Right atrium auricular region (tissue), 2 donors: ENCODE data around the gene CBLL1.

DNA sequence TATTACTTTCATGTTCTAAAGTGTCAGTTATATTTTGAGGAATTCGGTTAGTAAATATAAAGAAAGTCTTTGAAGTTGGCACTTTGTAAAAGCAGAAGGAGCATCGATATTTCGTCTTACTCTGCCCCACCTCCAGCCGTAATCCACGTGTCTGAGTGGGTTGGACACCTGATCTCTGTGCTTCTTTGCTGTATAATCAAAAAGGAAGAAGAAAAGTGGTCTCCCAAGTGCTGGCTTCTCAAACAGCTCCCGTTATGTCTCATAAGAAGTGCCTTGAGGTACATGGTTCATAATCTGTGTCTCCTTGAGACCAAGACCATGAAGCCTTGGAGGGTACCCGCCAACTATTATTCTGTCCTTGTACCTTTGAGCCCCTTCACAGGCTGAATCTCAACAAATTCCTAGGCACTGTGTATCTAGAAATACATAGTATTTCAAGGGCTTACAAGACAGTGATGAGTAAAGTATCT lies 19.8 kb downstream of the PRKAR2B start:
- PRO-cap: no peak
- RAMPAGE, long total RNA, 2 experiments: no peak in any of the 2 experiments

- PRO-cap: unidirectional peak, plus-strand start at chr7:107168120; bidirectional peak, plus-strand start at chr7:107168450, minus-strand start at chr7:107168359; bidirectional peak, plus-strand start at chr7:107169003, minus-strand start at chr7:107168712
- RAMPAGE, long total RNA, 2 experiments: no peak in any of the 2 experiments
Observed at GRCh38 chr7:107167984-107168856, 583 bp upstream of the HBP1 start.

- PRO-cap: no peak
- RAMPAGE, long total RNA, 2 experiments: no peak in any of the 2 experiments
Observed at GRCh38 chr7:107172107-107172885, 3.5 kb downstream of the HBP1 start.

DNA sequence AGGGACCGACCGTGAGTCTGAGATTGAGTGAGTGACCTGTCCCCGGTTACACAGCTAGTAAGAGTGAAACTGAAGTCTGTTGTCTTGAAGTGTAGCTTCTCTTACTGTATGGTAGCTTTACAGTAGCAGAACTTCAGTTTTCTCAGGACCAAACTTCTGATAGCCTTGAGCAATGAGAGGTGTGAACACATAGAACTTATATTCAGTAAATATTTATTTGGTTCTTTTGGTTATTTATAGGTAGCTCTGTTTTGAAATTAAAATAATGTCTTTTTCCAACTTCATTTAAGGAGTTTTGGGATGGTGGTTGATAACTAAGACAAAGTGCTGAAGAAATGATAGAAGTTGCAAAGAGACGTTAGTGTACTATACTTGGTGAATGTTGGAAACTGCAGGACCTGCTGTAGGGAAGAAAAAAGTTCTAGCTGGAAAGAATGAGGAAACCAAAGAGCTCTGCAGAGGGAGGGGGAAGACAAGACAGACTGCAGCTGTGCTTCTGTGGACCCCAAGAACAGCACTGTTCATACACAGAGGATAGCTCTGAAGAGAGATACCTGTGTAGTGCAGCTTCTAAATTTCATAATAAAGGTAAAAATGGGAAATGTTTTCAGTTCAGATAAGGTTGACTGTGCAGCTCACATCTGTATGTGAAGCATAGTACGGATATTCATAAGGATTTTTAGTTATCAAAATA lies 5.5 kb downstream of the HBP1 start:
- PRO-cap: no peak
- RAMPAGE, long total RNA, 2 experiments: no peak in any of the 2 experiments

DNA sequence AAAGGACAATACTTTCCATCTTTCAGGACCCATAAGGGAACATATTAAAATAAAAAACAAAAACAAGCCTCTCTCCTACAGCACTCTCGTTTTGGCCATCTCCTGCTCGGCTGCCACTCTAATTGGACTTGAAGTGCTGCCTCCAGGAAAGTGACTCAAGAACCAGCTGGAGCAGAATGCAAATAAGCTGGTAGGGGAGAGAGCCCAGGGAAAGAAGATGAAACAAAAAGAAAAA lies 65.6 kb downstream of the HBP1 start:
- PRO-cap: no peak
- RAMPAGE, long total RNA, 2 experiments: no peak in any of the 2 experiments

GRCh38 chr7:107286860-107287527 lies 118.2 kb downstream of the HBP1 start:
- PRO-cap: no peak
- RAMPAGE, long total RNA, 2 experiments: no peak in any of the 2 experiments

- PRO-cap: unidirectional peak, minus-strand start at chr7:107476140
- RAMPAGE, long total RNA, 2 experiments: no peak in any of the 2 experiments
Observed at GRCh38 chr7:107475894-107476196, 6.0 kb downstream of the GPR22 start.

- PRO-cap: no peak
- RAMPAGE, long total RNA, 2 experiments: no peak in any of the 2 experiments
Observed at GRCh38 chr7:107557896-107558154, 5.9 kb downstream of the COG5 start.

GRCh38 chr7:107608860-107609444 lies 28.9 kb downstream of the BCAP29 start:
- PRO-cap: no peak
- RAMPAGE, long total RNA, 2 experiments: no peak in any of the 2 experiments

GRCh38 chr7:107633343-107634194 lies 27.1 kb upstream of the SLC26A4 start:
- PRO-cap: no peak
- RAMPAGE, long total RNA, 2 experiments: no peak in any of the 2 experiments

GRCh38 chr7:107640769-107641322 lies 19.8 kb upstream of the SLC26A4 start:
- PRO-cap: unidirectional peak, plus-strand start at chr7:107641037
- RAMPAGE, long total RNA, 2 experiments: no peak in any of the 2 experiments

DNA sequence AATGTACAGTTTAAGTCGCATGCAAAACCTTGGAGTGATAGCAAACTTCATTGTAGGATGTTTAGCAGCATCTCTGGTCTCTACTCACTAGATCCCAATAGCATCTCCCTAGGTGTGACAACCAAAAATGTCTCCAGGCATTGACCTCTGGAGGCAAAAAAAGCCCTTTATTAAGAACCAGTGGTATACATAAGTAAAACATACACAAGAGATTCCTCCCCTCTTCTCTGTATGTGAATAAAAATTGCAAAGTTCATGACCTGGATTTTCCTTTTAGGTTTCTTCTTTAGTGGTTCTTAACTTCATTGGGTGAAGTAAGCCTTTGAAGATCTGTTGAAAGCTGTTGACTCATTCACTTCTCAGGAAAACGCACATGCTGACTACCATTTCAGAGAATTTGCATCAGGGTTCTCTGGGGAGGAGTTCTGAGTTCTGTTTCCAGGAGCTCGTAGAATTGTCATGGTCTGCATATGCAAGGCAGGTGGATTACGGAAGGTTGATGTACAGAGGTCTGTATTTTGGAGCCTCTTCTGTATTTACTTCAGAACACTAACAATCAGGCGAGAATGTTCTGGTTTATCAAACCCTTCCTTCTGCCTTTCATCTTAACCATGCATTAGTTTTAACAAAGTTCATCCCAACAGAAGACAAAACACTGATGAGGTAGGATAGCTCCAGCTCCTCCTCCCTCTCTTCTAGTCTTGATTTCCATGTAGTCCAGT lies 993 bp upstream of the SLC26A4 start:
- PRO-cap: no peak
- RAMPAGE, long total RNA, 2 experiments: no peak in any of the 2 experiments

- PRO-cap: bidirectional peak, plus-strand start at chr7:107743784, minus-strand start at chr7:107743606; bidirectional peak, plus-strand start at chr7:107744142, minus-strand start at chr7:107743985
- RAMPAGE, long total RNA, 2 experiments: start-site peak on the plus strand in 2 of 2 experiments, at chr7:107743788-107744164 at its widest, 31 to 574 reads per replicate; start-site peak on the minus strand in 2 of 2 experiments, at chr7:107743603-107744055 at its widest, 13 to 57 reads per replicate
Observed at GRCh38 chr7:107743523-107744491, at the start of gene CBLL1. CBLL1 (plus strand) TSS chr7:107744142.

DNA sequence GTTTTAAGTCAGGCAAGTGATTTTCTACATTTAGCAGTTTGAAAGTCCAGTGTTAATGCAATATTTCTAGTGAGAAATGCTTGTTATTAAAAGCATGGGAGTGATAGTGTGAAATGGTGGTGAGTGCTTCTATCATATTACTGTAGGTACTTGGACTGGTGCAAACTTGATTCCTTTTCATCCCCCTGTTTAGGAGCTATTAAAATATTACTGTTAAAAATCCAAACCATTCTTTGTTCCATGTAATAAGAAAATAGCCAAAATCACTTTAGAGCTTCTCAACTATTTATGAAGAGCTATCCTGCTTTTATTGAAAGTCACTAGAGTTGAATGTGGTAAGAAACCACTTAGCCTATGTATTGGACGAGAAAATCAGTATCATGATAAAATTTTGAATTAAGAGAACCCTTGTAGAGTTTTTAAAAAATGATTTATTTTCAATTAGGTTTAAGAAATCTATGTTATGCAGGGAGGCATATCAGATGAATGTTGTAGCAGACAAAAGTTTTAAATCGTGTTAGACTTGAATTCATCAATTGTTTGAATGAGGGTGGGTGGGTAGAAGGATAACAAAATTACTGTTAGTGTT lies 17.1 kb downstream of the CBLL1 start:
- PRO-cap: no peak
- RAMPAGE, long total RNA, 2 experiments: no peak in any of the 2 experiments

- PRO-cap: no peak
- RAMPAGE, long total RNA, 2 experiments: no peak in any of the 2 experiments
Observed at GRCh38 chr7:107799628-107800375, 3.2 kb downstream of the SLC26A3 start.

GRCh38 chr7:107947482-107947924 lies 55.5 kb downstream of the LAMB1 start:
- PRO-cap: no peak
- RAMPAGE, long total RNA, 2 experiments: no peak in any of the 2 experiments

DNA sequence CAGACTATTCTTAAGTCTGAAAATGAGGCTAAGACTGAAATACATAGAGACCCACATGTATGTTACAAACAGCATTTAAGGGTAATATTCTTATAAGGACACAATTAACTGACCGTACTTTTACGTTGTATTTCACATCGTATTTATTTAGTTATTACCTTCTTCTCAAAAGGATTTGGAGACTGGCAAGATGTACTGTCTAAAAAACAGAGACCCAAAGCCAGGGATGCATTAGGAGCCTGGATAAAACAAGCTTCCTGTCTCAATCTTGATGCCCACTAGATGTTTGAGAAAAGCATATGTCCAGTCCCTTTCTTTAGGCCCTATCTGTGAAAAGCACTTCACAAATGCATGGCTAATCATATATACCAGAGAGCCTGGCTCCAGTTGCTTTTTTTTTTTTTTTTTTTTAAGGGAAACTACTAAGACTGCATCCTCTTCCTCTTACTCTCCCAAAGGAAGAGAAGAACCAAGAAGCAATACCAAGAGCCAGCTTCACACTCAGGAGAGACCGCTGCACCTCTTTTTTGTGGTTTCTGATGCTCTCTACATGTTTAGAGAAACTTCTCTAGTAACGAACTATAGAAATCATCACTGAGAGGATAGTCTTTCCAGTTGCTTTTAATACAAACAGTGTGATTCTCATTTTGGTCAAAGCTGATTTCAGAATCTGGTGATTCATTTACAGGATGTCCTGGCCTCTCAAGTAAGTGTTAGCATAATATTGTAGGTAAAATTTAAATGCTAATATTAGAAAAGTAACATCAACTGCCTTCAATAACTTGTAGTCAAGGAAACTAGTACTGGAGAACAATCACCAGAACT lies 3.4 kb downstream of the LAMB1 start:
- PRO-cap: no peak
- RAMPAGE, long total RNA, 2 experiments: no peak in any of the 2 experiments

DNA sequence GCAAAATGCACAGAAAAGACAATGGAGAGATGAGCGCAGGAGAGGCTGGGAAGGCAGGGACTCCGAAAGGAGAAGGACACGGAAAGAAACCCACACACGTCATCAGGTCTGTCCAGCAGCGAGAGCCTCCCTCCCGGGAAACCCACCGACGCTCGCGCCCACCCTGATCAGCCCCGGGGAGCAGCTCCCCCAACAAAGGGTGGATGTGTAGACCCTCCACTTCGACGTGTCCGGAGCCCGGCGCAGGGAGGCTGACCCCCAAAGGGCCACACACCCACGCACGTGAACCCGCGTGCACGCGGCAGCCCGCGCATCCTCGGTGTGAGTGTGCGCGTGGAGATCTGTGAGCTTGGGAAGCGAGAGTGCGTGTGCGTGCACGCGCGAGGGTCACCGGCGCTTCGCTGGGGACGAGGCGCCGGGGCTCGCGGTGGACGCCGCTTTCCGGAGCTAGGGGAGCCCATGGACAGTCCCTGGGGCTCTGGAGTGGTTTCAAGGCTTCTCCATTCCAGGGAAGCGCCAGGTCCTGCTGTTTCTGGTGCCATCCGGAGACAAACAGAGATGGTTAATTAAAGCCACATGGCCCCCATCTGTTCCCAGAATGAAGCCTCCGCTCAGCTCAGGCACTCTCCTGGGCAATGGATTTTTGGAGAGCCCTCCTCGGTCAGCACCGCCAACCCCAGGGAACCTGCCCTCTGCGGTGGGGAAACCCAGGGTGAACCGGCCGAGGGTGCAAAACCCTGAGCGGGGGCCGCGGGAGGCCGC lies 927 bp downstream of the LAMB1 start:
- PRO-cap: bidirectional peak, plus-strand start at position 93 of the sequence, minus-strand start at position 85 of the sequence; bidirectional peak, plus-strand start at position 346 of the sequence, minus-strand start at position 323 of the sequence
- RAMPAGE, long total RNA, 2 experiments: no peak in any of the 2 experiments

DNA sequence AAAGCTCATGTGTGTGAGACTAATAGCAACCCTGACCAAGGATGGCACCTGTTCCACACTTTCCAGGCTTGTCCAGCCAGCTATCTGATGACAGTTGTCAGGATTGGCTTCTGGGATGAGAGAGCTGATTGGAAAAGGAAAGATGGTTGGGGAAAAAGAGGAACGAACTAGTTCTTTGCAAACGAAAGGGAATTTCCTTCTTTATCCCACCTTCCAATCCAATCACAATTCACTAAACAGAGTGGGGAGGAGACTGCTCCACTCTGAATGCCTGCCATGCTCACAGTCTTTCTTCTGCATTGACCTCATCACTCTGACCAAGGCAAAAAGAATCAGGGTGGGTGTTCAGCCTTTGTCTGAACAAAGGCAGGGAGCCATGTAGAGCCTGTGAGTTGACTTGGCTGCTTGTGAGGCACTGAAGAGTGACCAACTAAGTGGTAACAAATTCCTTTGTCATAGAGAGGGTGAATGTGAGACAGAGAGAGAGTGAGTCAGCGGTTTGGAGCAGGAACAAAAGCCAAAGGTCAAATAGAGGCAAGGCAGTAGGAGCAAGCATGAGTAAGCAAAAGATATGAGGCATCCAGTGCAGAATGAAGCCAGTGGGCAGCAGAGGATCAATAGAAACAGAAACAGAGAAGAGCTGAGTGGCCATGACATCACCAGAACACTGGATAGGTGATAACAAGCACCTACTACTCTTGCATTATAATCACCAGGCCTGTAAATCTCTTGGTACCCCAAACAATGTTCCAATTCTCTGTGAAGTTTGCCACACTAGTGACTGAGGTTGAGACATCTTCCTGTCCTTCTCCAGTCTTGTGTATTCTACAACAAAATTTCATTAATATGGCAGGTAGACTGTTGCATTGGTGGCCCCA lies 116.0 kb upstream of the LAMB4 start:
- PRO-cap: no peak
- RAMPAGE, long total RNA, 2 experiments: no peak in any of the 2 experiments

- PRO-cap: no peak
- RAMPAGE, long total RNA, 2 experiments: no peak in any of the 2 experiments
Observed at GRCh38 chr7:108416186-108416755, 40.0 kb downstream of the NRCAM start.